NCI-H460 (cell line): ENCODE results near the genes DUSP12 and ATF6.

DNA sequence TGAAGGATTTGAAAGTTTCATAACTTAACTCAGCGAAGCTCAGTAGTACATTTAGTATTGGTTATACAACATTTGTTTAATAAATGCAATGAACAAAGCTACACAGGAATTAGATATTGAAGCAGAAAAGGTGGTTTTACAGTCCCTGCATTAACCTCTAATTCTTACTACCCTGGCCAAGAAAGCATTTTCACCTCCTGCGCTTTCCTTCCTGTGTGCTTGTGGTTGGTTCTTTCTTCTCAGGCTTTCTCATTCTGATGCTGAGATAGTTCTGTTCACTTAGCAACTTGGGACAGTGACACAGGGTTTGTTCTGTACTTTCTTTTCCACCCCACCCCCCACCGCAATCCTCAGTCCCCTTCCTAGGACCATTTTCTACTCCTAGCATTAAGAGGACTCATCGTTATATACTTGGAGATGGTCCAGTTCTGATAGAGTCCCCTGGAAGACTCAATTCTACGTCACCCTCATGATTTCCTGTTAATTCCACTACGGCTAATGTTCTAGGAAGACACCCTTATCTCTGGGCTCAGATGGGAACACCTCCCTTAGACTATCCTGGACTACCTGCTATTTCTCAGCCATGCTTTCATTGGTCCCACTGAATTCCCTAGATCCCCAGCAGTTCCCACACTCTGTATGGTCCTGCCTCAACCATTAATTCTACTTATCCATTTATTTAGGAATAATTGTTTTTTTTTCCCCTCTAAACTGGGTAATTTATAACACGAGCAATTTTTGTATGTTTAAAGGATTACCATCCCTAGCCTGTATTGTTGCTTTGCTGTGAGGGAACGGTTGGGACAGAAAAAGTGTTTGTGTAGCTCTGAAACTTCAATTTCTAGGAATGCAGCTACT lies 7.4 kb downstream of the FCGR3A start:
RAMPAGE:
- cytosol, long total RNA = no peak
- long total RNA = no peak
- nucleus, long total RNA = no peak

DNA sequence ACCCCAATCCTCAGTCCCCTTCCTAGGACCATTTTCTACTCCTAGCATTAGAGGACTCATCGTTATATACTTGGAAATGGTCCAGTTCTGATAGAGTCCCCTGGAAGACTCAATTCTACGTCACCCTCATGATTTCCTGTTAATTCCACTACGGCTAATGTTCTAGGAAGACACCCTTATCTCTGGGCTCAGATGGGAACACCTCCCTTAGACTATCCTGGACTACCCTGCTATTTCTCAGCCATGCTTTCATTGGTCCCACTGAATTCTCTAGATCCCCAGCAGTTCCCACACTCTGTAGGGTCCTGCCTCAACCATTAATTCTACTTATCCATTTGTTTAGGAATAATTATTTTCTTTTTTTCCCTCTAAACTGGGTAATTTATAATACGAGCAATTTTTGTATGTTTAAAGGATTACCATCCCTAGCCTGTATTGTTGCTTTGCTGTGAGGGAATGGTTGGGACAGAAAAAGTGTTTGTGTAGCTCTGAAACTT lies 7.2 kb downstream of the FCGR3B start:
RAMPAGE:
- cytosol, long total RNA = no peak
- long total RNA = no peak
- nucleus, long total RNA = no peak

DNA sequence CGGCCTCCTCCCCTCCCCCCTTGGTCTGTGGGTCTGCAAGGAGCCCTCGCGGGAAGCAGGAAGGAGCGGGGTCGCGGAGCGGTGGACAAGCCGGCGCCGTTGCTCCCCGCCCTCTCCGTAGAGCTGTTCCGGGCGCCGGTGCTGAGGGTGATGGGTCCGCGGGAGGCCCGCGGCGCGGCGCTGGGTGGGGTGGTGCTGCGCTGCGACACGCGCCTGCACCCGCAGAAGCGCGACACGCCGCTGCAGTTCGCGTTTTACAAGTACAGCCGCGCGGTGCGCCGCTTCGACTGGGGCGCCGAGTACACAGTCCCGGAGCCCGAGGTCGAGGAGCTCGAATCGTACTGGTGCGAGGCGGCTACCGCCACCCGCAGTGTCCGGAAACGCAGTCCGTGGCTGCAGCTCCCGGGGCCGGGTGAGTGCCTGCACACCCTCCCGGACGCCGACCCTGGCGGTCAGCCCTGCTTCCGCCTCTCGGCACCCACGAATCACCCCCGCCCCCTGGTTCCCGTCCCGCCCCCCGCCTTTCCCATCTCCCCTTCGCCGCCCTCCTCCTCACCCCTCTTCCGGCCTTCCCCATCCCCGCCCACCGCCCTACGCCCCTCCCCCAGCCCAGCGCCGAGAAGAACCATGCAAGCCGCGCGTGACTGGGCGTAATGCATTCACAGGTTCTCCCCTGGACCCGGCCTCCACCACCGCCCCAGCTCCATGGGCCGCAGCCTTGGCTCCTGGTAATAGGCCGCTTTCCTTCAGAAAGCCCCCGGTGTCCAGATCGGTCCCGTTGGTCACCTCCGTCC lies 5.4 kb downstream of the FCRLB start:
RAMPAGE:
- cytosol, long total RNA = start-site peak on the plus strand centred at position 636 of the sequence, 94 bp wide, 17 and 13 reads in 2 replicates
- long total RNA = no peak
- nucleus, long total RNA = start-site peak on the plus strand centred at position 636 of the sequence, 94 bp wide, 16 and 13 reads in 2 replicates

DNA sequence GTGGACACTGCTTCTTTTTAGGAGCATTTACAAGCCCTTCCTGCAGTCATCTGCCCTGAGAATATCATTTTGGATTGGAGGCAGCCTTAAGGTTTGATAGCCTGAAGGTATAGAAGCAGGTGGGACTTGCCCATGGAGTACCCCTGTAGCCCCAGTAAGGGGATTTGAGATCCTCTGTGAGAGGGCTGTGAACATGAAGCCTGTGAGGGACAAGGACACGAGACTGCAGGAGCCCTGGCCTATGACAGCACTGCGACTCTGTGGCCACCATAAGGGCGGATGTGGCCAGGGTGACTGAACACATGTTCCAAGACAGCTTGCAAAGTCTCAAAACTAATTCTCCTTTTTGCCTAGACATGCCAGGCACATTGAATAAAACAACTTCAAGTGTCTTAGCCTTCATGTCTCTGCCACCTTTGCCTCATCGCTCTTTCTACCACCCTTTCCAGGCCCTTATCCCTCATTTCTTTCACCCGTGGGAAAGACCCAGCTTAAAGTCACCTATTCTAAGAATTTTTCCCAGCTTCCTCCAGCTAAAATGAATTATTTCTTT lies 10.6 kb upstream of the DUSP12 start:
RAMPAGE:
- cytosol, long total RNA = no peak
- long total RNA = no peak
- nucleus, long total RNA = no peak

GRCh38 chr1:161749262-161749908 lies at the start of gene DUSP12:
TSS of gene DUSP12 (plus strand) at chr1:161749786.
RAMPAGE:
- cytosol, long total RNA = start-site peak on the plus strand at chr1:161749765-161749822, 1,211 and 1,906 reads in 2 replicates
- long total RNA = start-site peak on the plus strand at chr1:161749785-161749817, 246 and 1,262 reads in 2 replicates
- nucleus, long total RNA = start-site peak on the plus strand at chr1:161749780-161749826, 1,401 and 184 reads in 2 replicates

GRCh38 chr1:161765907-161767072 lies at the start of gene ATF6:
TSS of gene ATF6 (plus strand) at chr1:161766320.
RAMPAGE:
- cytosol, long total RNA = start-site peak on the plus strand at chr1:161766309-161766358, 510 and 700 reads in 2 replicates
- long total RNA = start-site peak on the plus strand at chr1:161766277-161766357, 282 and 231 reads in 2 replicates
- nucleus, long total RNA = start-site peak on the plus strand at chr1:161766264-161766358, 772 and 258 reads in 2 replicates

GRCh38 chr1:161791402-161791672 lies 25.2 kb downstream of the ATF6 start:
RAMPAGE:
- cytosol, long total RNA = no peak
- long total RNA = no peak
- nucleus, long total RNA = no peak

DNA sequence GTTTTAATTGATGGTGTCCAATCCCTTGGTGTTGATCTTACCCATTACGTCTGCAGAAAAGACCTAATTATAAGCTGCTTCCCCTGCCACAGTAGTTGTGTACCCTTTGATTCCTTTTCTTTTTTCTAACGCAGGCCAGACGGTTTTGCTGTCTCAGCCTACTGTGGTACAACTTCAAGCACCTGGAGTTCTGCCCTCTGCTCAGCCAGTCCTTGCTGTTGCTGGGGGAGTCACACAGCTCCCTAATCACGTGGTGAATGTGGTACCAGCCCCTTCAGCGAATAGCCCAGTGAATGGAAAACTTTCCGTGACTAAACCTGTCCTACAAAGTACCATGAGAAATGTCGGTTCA lies 35.8 kb downstream of the ATF6 start:
RAMPAGE:
- cytosol, long total RNA = no peak
- long total RNA = no peak
- nucleus, long total RNA = no peak

RAMPAGE:
- cytosol, long total RNA = no peak
- long total RNA = no peak
- nucleus, long total RNA = no peak
Observed at GRCh38 chr1:161821009-161821211, 54.8 kb downstream of the ATF6 start.

DNA sequence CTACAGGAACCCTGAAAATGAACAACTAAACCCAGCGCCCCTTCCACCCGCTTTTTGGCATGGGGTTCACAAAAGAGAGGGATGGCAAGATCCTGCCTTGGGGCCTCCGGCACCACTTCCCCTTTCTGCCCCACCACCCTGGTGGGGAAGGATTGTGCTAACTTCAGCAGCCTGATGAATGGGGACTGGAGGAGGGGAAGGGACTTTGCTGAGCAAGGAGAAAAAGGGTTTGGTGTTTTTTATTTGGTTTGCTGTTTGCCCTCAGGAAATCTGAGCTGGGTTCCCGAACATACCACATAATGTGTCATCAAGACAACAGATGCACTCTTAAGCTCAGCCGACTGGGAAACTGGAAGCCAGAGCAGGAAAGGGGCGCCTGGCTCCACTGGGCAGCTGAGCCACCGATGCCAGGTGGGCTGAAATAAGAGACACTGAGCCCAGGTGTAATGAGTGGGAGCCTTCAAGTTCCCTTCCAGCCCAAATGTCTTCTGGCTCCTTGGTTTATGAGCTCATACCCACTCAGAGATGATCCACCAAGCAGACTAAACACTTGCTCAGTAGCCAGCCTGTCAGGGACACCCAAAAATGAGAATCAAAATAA lies 19.8 kb downstream of the OLFML2B start:
RAMPAGE:
- cytosol, long total RNA = no peak
- long total RNA = no peak
- nucleus, long total RNA = no peak

GRCh38 chr1:162235149-162235868 lies 141.3 kb downstream of the SPATA46 start:
RAMPAGE:
- cytosol, long total RNA = no peak
- long total RNA = no peak
- nucleus, long total RNA = no peak

DNA sequence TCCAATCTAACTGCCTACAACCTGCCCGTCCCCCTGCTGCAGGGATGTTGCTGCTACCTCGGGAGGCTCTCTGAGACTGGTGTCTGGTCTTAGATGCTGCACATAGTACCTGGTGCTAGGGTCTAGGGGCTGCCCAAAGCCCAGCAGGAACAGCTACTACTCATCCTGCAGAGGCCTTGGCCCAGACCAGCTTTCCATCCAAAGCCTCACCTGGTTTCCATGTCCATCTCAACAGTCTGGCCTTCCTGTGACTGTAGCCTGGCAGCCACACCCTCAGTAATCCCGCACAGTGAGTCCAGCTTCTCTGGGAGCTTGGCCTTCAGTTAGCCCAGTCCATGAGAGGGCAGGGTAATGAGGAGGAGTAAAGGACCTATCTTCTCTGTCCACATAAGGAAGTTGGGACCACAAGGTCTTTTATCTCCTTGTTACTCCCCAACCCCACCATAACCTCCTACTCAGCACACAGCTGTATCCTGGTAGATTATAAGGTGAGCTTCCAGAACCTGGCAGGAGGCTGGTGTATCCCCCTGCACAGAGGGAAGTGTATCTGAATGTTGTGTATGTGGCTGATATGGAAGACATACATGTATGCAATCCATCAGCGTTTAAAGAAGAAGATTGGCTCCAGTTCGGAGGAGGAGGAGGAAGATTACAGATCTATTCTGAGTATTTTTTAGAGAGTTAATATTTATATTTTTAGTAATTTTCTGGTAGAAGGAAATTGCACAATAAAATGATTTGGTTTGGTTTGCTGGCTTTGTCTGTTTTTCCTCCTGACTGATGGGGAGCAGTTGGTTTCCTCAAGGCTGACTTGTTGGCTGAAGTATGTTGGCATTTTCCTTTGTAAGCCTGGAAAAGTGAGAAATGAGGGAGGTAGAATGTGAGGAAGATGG lies 4.8 kb downstream of the C1orf226 start:
RAMPAGE:
- cytosol, long total RNA = no peak
- long total RNA = no peak
- nucleus, long total RNA = no peak

DNA sequence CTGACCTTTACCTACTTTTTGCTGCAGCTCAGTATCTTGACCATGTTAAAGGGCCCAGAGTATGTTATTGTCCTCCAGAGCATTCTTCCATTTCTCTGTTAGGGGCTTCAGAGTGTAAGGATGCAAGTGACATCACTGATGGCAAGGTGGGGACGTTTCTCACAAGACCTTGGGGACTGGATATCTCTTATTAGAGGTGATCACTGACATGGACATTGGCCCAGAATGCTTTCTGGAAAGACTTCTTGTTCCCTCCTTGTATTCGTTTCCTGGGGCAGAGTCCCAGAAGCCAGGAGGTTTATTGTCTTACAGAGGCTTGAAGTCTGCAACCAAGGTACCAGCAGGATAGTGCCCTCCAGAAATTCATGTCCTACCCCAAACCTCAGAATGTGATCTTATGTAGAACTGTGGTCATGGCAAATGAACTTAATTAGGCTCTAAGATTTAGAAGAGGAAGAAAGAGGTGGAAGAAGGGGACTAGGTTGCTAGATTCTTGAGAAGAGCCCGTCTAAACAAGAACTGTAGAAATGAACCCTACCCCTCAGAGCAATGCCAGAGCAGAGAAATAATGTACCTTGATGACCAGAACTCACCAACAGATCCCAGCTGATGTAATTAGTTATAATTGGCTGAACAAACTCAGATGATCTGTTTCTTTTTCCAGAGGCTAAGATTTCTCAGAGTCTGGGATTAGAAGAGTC lies 9.9 kb upstream of the SH2D1B start:
RAMPAGE:
- cytosol, long total RNA = no peak
- long total RNA = no peak
- nucleus, long total RNA = no peak

DNA sequence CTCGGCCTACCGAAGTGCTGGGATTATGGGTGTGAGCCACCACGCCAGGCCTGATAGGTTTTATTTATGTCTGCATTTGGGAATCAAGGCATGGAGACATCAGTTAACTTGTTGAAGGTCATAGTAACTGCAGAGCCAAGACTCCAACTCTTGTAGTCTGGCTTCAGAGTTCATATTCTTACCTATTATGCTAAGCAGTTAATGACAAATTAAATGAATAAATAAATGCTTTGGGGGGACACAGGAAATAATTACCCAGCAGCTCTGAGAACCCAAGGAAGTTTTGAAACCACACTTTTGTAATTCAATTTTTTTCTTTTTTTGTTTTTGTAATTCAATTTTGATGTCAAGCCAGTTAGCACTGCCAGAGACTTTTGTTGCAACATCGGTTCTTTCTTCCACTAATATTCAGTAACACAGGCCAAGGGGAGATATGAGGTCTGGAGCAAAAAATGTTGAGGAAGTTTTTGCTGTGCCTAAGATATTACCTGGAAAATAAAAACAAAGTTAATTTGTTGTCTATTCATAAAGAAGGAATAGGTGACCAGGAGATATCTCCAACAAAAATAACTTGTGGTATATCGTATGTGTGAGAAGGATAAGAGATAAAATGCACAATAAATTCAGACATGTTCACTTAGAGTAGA lies 9.2 kb upstream of the UAP1 start:
RAMPAGE:
- cytosol, long total RNA = no peak
- long total RNA = no peak
- nucleus, long total RNA = no peak

DNA sequence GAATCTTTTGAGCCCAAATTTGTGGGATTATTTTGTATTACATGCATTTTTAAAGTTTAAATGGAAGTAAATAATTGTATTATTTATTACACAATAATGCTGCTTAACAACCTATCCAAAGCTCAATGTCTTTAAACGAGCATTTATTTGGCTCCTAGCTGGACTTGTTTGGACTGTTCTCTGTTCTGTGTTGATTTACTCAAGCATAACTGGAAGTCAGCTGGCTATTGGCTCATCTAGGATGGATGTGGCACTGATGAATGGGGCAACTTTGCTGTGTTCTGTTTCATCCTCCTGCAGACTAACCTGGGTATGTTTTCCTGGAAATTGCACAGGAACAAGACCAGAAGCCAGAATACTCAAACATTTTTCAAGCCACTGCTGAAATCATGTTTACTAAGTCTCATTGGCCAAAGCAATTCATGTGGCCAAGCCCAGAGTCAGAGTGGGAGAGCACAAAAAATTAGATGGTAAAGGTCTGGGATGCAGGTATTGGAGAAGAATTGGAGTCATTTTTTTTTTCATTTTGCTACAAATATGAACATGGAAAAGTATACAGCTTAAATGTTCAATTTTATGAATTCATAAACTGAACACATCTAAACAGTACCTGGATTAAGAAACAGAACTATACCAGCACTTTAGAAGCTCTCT lies 70.7 kb upstream of the HSD17B7 start:
RAMPAGE:
- cytosol, long total RNA = no peak
- long total RNA = no peak
- nucleus, long total RNA = no peak

DNA sequence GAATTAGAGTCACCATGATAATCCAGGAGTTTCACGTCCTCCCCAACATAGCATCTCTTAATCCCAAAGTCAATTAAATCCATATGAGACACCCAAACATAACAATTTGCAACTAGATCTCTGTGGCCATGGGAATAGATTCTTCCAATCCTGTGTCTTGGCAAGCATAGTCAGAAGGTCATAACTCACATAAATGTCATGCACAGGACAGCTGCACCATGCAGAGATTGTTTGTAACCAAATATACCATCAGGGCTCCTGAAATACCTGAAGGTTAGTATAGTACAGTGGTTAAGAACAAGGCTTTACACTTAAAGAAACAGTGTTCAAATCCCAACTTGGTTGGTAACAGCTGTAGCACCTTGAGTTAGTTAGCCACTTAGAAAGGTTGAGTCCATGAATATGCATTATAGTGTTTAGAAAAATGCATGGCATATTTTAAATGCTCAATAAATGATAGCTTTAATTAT lies 82.6 kb upstream of the CCDC190 start:
RAMPAGE:
- cytosol, long total RNA = no peak
- long total RNA = no peak
- nucleus, long total RNA = no peak

GRCh38 chr1:163231382-163231909 lies 28.7 kb upstream of the RGS5 start:
RAMPAGE:
- cytosol, long total RNA = no peak
- long total RNA = no peak
- nucleus, long total RNA = no peak

DNA sequence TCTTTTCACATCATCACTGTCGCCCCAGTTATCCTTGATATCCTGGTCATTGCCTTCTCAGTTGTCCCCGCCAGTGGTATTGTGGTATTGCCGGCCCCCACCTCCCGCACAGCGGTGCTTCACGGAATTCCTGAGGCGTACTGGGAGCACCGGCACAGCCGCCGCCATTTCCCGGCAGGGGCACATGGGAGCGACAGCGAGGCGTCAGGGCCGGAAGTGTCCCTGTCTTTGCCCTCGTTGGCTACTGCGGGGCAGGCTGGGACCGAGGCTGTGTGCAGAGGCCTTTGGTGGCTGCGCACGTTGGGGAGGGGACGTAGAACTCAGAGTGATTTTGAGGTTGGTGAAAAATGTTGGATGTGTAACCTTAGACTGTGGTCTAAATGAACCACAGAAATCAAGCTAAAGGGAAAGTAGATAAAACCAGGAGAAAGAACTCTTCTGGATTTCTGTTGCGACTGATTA lies 101.3 kb downstream of the NUF2 start:
RAMPAGE:
- cytosol, long total RNA = no peak
- long total RNA = no peak
- nucleus, long total RNA = no peak

DNA sequence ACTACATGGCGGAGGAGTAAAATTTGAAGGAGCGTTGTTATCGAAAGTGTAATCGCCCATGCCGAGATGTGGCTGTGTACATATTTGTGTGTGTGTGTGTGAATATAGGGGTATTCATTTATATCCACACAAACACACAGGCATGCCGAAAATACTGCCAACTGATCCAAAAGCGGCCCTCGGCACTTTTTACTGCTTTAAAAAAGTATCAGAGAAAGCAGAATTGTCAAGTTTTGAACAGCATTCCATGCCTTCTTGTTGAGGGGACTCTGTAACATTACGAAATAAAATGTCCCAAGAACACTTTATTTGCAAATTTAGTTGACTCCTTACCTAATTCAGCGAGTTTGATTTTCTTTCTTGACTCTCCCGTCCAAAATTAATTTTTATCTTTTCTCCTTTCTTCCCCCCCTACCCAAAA lies 1.2 kb downstream of the PBX1 start:
RAMPAGE:
- cytosol, long total RNA = no peak
- long total RNA = no peak
- nucleus, long total RNA = no peak

DNA sequence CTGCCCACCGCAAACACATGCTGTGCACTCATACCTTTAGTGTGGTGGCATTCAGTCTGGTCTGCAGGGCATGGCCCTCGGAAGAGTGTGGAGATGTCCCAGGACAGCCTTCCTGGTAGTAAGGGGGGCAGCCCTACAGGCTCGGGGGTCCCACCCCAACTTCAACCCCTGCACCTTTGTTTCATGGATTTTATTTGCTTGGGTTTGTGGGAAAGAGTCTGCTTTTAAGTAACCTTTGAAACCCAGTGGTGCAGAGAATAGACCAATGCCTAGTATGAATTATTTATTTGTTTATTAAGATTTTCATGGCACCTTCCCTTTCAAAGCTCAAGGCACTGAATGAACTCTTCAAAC lies 87.9 kb downstream of the PBX1 start:
RAMPAGE:
- cytosol, long total RNA = no peak
- long total RNA = no peak
- nucleus, long total RNA = no peak